ENCODE measurements around a stretch of chr11.

- RRBS: no CpG with 5 or more reads among the region's 8 CpGs
Observed at GRCh38 chr11:67843196-67843511, 160.7 kb downstream of the UNC93B1 start.

- RRBS: 18% methylated on average over 4 of the region's 26 CpGs
Observed at GRCh38 chr11:68008389-68009460, 1.4 kb upstream of the ALDH3B1 start.

- RRBS: 5% methylated on average over 10 of the region's 25 CpGs
Observed at GRCh38 chr11:68040103-68041031, 1.5 kb downstream of the TCIRG1 start.

DNA sequence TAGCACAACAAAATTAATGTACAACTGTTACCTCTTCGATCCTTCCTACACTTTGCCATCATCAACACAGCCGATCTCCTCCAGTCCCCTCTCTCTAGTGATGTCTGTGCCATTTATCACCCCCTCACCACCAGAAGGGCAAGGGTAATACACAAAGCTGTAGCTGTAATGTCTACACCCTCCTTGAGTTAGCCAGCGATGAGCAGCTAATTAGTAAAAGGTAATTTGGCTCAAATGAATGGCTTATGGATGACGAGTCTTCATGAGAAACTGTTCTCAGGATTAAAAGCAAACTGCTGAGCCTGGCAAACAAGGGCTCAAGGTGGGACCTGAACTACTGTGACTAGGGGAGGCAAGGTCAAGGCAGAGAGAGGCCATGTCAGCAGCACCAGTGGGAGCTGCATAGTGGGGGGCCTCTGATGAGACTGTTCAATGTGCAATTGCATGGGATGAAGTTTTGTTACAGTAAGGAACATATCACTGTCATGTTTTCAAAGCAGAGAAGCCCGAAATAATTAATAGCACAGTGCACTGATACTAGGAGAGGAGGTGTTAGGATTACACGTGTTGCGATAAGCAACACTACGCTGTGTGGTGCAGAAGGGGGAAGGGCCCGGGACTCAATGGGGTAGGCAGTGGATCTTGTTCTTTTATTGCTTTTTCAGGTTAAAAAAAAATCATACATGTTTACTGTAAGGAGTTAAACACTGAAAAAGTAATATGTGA, 29.0 kb downstream of the TCIRG1 start:
- RRBS: no CpG with 5 or more reads among the region's 9 CpGs

DNA sequence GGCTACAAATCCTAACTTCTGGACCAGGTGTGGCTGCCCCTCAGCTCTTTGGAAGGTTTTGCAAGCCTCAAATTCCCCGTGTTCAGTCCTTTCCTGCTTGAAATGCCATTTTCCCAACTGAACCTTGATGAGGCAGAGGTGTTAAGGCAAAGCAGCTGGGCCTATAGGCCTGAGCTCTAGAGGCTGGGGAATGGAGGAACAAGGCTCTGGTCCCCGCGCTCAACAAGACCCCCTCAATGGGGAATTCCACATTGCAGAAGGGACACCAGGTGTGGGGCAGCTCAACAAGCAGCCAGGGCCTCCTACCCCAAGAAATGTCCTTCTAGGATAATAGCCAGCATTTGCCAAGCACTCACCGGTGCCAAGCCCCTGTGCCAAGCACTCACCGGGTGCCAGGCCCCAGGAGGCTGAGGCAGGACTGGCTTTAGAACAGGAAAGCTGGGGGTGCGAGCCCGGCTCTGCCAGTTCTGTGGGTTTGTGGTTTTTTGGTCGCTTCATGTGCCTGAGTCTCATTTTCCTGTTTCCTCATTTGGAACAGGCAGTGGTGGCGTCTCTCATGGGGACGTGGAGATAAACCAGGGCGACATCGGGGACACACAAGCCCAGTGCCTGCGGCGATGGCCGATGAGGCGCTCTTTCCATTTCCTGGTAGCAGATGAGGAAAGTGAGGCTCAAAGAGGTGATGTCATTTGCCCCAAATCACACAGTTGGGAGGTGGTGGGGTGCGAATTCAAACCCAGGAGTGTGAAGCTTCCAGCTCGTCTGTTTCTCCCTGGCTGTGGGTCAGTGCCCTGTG, 20.7 kb upstream of the CHKA start:
- RRBS: 6% methylated on average over 3 of the region's 18 CpGs

DNA sequence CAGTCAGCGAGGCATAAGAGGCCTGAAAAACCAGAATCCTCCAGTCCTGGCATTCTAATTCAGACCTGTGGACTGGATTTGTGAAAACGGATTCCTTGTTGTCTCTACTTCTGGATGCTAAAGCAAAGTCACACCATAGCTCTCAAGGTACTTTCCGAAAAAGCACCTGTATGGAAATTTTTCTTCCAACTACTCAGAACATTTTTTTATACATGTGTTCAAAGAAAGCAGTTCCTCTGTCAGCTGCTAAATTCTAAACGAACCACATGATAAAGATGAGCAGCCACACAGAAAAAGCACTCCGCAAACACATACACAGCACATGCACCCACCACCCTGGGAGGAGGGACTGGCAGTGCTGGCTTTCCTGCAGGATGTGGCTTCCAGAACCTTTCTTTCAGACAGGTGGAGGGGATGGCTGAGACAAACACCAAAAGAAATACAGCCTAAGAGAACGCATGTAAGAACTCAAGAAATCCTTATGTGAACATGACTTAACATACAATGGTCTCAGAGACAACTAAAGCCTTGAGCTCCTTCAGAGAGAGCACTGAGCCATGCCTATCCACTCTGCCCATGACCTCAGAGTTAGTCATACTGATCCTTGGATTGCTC, 43.0 kb upstream of the CHKA start:
- RRBS: no CpG with 5 or more reads among the region's 6 CpGs

- RRBS: no CpG with 5 or more reads among the region's 4 CpGs
Observed at GRCh38 chr11:68251669-68252198, 20.0 kb downstream of the C11orf24 start.

- RRBS: no CpG with 5 or more reads among the region's 10 CpGs
Observed at GRCh38 chr11:68259109-68259607, 12.6 kb downstream of the C11orf24 start.

- RRBS: no CpG with 5 or more reads among the region's 8 CpGs
Observed at GRCh38 chr11:68296225-68296661, 16.1 kb upstream of the LRP5 start.

DNA sequence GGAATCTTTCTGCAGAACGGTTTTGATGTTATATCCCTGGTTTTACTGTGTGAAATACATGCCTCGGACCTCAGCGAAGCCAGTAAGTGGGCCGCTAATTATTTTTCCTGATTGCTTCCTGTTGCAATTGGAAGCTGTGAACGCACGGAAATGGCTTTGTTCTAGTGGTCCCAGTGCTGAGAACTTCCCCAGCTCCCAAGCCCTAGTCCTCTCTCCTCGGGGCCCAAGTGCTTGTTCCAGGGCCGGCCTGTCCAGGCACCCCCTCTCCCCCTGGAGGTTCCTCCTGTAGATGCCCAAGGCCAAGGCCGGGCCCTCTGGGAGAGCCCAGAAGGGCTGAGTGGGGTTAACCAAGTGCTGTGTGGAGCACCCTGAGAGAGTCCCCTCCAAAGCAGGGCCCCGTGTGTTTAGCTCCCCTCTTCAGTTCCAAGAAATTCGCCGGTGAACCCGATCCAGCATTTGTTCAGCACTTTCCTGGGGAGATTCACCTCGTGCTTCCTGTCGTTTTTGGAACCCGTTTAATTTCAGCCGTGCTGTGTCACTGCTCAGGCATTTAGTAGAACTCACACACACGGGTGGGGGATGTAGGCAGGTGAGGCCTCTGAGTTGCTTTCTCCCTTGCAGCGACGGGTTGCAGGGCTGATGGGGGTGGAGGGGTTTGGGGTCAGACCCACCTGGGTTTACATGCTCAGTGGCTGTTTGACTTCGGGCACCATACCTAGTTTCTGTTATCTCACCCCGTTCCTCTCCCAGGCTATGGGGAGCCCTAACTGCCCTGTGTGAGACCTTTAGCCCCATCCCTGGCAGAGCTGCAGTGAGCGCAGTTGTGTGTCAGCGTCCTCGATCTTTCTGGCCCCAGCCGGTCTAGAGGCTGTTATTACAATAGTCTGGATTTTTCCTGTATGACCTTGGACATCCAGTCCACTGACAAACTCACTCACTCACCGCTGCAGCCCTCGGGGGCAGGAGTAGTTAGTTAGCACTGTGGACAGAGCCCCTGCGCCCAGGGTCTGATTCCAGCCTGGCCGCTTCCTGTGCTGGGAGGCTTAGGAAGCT, 2.4 kb downstream of the LRP5 start:
- RRBS: 19% methylated on average over 2 of the region's 30 CpGs

- RRBS: 79% methylated on average over 4 of the region's 27 CpGs
Observed at GRCh38 chr11:68330781-68332078, 18.8 kb downstream of the LRP5 start.

DNA sequence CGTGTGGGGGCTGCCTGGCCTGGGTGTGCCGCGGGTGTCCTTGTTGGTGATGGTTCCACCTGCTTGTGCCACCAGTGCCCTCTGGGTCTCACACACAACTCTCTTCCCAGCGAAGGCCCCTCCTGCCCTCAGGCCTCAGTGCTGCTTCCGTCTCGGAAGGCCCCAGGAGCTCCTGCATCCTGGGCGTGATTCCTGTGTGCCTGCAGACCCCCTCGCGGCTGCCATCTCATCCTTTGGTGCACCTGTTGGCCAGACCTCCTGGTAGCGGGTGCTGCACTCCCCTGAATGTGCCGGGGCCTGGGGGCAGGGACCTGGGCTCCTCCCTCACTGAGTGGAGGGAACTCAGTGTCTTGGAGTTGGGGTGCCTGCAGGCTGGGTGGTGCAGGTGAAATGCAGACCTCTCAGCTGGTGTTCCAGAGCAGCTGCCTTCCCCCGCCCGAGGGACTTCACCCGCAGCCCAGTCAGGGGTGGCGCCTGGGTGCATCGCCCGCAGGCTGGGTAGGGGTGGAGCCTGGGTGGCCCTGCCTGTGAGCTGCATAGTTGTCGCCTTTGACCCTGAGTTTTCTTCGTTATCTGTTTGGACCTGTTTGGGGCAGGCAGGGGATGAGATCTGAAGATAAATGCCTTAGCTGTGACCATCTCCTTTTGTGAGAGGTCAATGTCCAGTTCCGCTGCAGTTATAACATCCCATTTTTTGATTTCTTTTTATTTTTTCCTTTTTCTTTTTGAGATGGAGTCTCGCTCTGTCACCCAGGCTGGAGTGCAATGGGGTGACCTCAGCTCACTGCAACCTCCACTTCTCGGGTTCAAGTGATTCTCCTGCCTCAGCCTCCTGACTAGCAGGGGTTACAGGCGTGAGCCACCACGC, 31.5 kb downstream of the LRP5 start:
- RRBS: no CpG with 5 or more reads among the region's 24 CpGs

GRCh38 chr11:68345944-68346496, 33.6 kb downstream of the LRP5 start:
- RRBS: no CpG with 5 or more reads among the region's 10 CpGs

DNA sequence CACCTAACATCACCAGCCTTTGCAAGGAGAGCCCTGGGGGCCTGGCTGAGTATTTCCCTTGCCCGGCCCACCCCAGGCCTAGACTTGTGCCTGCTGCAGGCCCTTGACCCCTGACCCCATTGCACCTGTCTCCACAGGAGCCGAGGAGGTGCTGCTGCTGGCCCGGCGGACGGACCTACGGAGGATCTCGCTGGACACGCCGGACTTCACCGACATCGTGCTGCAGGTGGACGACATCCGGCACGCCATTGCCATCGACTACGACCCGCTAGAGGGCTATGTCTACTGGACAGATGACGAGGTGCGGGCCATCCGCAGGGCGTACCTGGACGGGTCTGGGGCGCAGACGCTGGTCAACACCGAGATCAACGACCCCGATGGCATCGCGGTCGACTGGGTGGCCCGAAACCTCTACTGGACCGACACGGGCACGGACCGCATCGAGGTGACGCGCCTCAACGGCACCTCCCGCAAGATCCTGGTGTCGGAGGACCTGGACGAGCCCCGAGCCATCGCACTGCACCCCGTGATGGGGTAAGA, 73.9 kb downstream of the LRP5 start:
- RRBS: 98% methylated on average over 12 of the region's 45 CpGs

DNA sequence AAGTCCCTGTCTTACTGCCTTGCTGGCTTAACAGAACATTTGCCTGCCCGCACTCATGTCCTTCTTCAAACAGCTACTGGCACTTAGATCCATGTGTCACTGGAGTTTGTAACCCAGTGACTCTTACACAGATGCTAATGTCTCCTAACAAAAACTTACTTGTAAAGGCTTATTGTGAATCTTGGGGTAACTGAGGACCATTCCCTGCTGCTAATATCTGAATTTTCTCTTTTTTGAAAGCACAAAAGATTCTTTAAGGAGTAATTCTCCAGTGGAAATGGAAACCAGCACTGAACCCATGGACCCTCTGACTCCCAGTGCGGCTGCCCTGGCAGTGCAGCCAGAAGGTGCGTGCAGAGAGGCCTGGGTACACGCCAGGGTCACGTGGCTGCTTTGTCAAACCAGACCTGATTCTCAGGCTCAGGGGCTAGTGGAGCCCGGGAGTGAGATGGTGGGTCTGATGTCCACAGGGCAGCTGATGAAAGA, 82.7 kb upstream of the GAL start:
- RRBS: no CpG with 5 or more reads among the region's 6 CpGs

DNA sequence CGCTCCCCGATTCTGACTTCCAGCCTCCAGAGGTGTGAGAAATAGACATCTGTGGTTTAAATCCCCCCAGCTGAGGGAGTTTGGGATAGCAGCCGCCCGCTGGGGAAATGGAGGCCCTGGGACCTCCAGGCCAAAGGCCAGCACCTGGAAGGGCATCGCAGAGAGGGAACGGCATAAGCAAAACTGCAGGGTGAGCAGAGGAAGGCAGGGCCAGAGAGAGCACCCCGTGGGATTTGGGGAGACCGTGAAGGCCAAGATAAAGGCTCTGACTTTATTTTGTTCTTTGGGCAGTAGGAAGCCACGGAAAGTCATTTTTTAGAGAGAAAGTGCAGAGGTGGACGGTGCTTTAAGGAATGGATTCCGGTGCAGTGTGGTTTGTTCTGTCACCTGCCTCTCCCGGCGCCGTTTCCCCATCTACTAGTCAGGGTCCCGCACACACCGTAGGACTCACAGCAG, 23.8 kb upstream of the GAL start:
- RRBS: no CpG with 5 or more reads among the region's 16 CpGs

- RRBS: 2% methylated on average over 12 of the region's 65 CpGs
Observed at GRCh38 chr11:68838926-68839927, 2.5 kb downstream of the CPT1A start.

GRCh38 chr11:68843637-68844501, 2.2 kb upstream of the CPT1A start:
- RRBS: 3% methylated on average over 26 of the region's 59 CpGs

- RRBS: no CpG with 5 or more reads among the region's 21 CpGs
Observed at GRCh38 chr11:68845225-68846031, 3.7 kb upstream of the CPT1A start.